GM19240 (cell line): Measurements from ENCODE around the genes SBDS and AUTS2.

DNA sequence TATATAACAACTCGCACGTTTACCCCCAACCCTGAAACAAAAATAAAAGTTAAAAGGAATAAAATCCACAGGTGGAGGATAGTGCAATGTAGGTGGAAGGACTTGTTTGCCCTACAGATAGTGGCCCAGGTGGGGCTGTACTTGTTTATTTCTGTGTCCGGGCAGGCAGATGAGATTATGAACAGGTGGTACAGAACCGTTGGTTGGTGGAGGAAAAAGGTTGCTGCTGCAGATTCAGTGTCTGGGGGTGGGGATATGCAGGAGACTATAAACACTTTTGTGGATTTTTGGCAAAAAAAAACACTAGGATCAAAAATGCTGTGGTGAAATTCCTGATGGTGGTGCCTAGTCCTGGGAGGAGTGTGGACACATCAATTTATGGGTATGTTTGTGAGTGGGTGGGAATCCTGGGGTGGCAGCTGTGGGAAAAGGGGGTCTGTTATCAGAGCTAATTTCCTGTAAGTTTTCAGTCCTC, 4.9 kb downstream of the ZNF680 start:
- RRBS = no CpG with 5 or more reads among the region's 4 CpGs

GRCh38 chr7:65723383-65723921, 149.4 kb upstream of the VKORC1L1 start:
- RRBS = no CpG with 5 or more reads among the region's 13 CpGs

DNA sequence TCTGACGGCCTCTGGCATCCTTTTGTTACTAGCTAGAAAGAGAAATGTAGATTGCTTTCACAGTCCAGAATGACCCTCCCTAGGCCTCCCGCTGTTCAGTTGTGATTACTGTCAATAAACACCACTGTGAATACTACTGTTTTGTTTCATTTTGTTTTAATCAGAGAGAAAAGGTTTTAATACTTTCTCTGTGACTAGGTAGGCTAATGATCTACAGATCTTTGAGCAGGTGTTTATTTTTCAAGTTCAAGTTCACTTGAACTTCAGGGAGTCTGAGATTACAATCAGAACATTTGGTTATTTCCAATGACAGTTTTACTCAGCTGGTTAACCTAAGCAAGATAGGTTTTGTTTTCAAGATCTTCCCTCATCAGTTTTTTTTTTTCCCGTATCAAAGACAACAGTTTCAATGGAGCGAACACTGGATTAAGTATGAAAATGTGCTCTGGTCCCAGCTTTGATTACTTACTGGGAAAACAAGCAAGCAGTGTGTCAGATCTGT, 34.7 kb downstream of the VKORC1L1 start:
- RRBS = no CpG with 5 or more reads among the region's 4 CpGs

DNA sequence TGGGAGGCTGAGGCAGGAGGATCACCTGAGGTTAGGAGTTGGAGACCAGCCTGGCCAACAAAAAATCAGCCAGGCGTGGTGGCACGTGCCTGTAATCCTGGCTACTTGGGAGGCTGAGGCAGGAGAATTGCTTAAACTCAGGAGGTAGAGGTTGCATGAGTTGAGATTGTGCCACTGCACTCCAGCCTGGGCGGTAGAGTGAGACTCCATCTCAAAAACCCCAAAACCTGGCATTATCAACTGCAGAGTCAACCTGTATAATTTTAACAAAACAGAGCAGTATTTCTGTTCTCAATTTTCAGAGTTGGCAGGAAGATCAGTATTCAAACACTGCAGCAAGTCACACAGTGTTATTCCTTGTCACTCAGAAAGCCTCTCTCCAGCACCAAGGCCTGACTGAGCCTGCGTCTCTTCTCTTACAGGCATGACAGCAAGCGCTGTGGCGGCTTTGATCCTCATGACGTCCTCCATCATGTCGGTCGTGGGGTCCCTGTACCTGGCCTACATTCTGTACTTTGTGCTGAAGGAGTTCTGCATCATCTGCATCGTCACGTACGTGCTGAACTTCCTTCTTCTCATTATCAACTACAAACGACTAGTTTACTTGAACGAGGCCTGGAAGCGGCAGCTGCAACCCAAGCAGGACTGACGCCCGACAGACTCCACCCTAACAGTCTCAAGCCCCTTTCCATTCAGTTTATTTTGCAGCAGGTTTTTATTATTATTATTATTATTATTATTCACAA, 28.2 kb downstream of the GUSB start:
- RRBS = no CpG with 5 or more reads among the region's 17 CpGs

DNA sequence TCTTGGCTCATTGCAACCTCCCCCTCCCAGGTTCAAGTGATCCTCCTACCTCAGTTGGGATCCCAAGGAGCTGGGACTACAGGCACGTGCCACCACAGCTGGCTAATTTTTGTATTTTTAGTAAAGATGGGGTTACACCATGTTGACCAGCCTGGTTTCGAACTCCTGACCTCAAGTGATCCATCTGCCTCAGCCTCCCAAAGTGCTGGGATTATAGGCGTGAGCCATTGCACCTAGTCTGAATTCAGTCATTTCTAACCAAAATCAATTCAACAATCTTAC, 44.5 kb upstream of the ASL start:
- RRBS = no CpG with 5 or more reads among the region's 3 CpGs

DNA sequence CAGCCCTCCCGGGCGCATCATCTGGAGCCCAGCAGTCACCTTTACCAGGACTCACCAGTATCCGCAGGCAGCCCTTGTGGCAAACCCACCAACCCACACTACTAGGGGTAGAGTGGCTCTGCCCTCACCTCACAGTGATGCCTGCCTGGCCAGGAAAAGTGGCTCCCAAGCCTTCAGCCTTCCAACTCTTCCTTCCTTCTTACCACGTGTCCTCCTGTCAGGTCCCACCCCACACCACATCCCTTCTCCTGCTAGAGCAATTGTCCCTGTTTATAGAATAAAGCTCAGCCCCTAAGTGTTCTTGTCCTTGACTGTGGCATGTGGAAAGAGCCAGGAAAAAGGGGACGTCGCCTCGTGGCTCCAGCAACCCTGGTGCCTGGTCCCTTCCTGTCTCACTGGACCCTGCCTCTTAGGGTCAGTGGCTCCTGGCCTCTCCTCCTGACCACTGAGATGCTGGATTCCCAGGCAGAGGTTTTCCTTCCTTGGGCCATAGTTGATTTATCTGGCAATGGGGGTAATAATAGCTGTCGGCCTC, 680 bp downstream of the ASL start:
- RRBS = no CpG with 5 or more reads among the region's 8 CpGs

GRCh38 chr7:66152441-66153373, 38.1 kb downstream of the CRCP start:
- RRBS = no CpG with 5 or more reads among the region's 14 CpGs

DNA sequence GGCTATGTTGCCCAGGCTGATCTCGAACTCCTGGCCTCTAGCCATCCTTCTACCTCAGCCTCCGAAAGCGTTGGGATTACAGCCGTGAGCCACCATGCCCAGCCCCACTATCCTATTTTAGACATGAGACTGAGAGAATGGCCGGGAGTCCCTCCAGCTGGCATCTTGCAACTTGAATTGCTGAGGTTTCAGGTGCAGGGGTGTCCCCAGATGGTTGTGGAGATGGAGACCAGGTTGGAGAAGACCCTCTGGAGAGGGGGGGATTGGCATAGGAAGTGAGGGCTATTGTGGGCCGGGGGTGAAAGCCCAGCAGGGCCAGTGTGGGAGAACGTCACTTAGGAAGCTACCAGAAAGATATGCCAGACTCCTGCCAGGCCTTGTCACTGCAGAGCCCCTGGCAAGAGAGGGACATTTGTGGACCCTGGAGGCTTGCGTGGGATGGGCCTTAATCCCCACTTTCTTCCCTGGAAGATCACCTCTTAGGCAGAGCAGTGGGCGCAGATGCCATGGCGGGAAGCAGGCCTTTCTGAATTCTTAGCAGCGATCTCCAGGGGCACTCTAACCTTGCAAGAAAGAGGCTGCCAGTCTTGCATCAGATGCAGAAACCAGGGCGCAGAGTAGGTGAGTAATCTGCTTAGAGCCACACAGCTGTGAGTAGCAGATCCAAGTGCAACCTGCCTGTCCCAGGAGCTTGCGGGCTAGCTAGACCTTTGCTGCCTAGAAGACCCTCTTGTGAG, 39.8 kb downstream of the KCTD7 start:
- RRBS = no CpG with 5 or more reads among the region's 13 CpGs

DNA sequence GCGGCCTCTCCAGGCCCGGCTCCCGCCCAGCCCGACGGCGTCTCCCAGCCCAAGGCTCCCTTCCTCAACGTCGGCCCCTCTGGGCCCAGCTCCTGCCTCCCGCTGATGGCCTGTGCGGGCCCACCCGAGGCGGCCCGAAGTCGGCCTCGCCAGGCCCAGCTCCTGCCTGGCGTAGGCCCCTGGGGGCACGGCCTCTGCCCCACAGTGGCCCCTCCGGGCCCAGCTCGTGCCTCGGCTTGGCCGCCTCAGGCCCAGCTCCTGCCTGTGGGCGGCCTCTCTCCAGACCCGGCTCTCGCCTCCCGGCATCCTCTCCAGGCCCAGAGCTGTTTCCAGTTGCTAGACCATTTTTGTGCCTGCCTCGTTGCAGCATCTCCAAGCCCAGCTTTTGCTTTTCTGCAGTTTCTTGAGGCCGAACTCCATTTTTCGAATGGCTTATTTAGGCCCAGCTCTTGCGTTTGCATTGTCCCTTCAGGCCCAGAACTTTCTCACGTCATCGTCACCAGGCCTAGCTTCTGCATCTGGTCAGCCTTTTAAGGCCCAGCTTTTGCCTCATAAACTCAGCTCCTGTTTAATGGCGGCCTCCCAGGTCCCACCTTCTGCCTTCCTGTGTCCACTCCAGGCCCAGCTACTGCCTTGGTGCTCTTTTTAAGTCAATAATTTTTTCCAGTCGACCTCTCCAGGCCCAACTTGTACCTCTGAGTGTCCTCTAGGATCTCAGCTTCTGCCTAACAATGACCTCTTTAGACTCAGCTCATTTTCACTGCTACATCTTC, 16.5 kb upstream of the TMEM248 start:
- RRBS = 96% methylated on average over 8 of the region's 33 CpGs

DNA sequence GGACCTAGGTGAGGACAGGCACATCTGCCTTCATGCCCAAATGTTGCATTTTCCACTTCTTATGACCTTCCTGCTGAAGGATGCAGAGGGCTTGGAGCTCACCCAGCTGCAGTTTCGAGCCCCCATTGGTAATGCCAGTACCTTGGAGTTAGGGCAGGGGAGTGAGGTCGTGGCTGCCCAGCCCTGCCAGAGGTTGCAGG, 24.9 kb downstream of the SBDS start:
- RRBS = no CpG with 5 or more reads among the region's 2 CpGs

DNA sequence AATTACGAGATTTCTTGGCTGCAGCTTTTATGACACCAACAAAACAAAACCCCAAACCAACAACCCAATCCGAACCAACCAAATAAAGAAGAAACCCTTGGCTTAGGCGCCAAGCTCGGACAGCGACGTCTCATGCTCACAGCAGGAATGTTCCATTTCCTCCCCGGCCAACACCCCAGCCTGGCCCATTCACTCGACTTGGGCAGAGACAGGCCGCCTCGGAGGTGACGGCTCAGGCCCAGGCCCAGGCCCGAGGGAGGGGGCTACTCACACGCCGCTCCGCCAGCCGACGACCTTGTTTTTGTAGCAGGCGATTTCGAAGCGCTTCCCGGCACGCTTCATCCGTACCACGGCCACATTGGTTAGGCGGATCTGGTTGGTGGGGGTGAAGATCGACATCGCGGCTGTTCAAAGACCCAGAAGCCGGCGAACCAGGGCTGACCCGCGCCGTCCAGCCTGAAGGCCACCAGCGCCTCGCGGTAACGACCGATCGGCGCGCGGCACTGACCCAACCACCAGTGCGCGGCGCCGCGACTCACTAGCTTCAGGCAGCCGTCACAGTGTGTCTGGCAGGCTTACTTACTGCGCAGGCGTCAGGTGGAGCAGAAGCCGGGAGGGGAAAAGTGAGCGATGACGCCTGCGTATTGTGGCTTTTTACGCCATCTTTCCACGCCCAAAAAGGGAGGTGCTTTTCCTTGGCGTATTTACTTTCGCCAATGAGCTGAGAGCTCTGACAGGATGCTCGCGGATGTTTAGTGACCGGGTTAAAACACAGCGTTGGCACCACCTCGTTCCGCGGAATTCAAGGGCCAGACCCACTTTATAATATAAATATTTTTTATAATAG, at the start of gene SBDS:
Gene SBDS, minus strand, starts transcription at position 568 of the 847 bp plus-strand sequence.
- RRBS = 3% methylated on average over 4 of the region's 65 CpGs

DNA sequence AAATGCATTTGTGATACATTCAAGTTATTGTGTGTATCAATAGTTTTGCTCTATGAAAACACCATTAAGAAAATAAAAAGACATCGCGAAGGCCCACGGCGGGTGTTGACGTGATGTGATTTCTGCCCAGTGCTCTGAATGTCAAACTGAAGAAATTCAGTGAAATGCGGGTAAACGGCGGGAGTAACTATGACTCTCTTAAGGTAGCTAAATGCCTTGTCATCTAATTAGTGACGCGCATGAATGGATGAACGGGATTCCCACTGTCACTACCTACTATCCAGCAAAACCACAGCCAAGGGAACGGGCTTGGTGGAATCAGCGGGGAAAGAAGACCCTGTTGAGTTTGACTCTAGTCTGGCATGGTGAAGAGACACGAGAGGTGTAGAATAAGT, 536.0 kb upstream of the AUTS2 start:
- RRBS = no CpG with 5 or more reads among the region's 14 CpGs

- RRBS = 1% methylated on average over 37 of the region's 127 CpGs
Measured at GRCh38 chr7:69597812-69598799, at the start of gene AUTS2. TSS of gene AUTS2 (plus strand) at chr7:69598475.

DNA sequence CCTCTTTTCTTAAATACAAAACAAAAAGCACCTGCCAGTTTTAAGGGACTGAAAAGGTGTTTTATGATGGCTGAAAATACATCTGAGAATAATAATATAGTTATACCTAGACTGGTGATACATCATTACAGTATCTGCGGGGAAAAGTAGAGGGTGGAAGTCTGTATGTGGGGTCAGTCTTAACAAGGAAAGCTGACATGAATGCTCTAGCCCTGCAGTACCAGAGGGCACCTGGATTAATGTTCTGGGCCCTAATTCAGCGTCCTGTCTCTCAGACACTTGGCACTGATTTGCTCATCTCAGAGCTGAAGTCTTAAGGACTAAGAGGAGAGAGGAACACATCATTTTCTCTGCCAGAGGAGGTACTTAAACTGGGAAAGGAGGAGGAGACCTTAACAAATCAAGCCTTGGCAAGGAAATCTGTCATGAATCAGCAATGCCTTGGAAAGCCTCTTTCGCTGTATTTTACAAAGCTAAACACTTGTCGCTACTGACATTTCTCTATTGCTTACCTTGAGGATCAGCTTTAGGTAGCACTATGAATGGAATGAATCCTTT, 37.1 kb downstream of the AUTS2 start:
- RRBS = no CpG with 5 or more reads among the region's 4 CpGs

DNA sequence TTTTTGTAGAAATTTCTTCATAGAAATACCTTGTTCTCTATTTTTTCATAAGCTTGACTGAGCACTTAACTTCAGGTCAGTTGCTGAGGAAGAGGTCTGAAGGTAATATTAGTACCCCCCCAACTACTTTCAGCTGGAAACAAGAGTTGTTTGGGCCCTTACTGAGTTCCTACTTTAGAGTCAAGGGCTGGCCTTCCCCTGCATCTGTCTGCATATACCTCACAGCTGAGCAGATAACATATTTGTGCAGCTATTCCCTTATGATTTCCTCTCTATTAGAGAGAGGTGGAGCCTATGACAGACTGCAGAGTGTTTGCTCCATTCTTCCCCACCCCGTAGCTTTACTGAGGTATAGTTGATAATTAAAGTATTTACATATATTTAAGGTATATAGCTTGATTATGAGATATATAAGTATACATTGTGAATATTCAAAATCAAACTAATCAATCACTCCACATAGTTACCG, 355.5 kb downstream of the AUTS2 start:
- RRBS = no CpG with 5 or more reads among the region's 2 CpGs

DNA sequence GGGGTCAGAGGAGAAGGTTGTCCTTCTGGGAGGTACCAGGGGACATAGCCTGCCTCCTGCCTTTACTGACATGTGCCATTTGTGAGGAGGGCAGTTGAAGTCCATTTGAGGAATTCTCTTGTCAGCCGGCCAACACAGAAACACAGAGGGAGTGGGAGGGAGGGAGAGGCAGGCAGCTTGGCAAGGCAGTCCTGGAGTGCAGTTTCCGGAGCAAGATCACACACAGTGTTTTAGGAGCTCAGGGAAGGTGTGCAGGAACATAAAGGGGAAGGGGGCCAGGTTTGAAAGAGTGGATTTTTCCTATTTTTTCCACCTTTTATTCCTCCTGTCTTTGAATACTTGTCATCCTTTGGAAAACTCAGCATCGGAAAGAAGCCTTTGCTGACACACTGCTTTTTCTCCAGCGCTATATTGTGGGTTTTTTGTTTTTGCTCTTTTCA, 369.0 kb downstream of the AUTS2 start:
- RRBS = 67% methylated on average over 2 of the region's 4 CpGs

GRCh38 chr7:70595664-70597064, 535.8 kb upstream of the GALNT17 start:
- RRBS = 4% methylated on average over 42 of the region's 94 CpGs

- RRBS = no CpG with 5 or more reads among the region's 7 CpGs
Measured at GRCh38 chr7:70781359-70781859, 350.5 kb upstream of the GALNT17 start.

DNA sequence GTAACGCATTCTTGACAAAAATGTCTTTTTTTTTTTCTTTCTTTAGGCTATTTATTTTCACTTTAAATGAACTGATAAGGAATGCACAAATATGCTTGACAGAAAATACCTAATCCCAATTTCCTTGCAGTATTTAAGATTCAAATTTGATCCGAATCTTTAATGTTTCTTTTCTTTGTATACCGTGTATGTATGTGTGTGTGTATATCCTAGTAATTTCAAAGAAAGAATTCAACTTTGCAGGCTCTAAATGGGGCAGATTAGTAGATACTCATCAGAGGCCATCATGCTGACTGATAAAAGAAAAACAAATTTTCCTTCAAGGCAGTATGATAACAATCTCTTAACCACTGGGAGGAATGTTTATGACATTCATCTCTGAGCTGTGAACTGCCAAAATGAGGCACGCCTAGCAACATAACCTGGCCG, 343.8 kb upstream of the GALNT17 start:
- RRBS = no CpG with 5 or more reads among the region's 5 CpGs

- RRBS = no CpG with 5 or more reads among the region's 7 CpGs
Measured at GRCh38 chr7:71308051-71308569, 176.2 kb downstream of the GALNT17 start.